Colic lymph node (tissue), 1 donor: ENCODE measurements around a stretch of chr3.

GRCh38 chr3:194594471-194595072, 38.6 kb downstream of the TMEM44 start:
- PRO-cap = no peak

DNA sequence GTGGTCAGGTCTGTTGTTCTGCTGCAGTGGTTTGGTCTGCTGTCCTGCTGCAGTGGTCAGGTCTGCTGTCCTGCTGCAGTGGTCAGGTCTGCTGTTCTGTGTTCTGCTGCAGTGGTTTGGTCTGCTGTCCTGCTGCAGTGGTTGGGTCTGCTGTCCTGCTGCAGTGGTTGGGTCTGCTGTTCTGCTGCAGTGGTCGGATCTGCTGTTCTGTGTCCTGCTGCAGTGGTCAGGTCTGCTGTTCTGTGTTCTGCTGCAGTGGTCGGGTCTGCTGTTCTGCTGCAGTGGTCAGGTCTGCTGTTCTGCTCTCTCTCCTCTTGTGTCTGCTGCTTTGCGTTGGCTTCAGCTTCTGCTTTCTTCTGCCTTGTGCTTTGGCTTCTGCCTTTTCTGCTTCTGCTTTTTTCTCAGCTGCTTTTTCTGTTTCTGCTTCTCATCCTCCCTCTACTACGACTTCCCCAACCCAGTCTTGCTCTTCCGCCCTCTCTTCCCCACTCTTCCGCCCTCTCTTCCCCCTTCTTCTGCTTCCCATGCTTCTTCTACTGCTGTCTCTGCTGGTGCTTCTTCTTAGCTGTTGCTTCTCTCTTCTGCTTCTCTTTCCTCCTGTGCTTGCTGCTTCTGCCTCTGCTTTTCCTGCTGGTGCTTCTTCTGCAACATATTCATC, 50.7 kb downstream of the FAM43A start:
- PRO-cap = no peak

- PRO-cap = no peak
Measured at GRCh38 chr3:195100943-195101588, 169.9 kb downstream of the XXYLT1 start.

- PRO-cap = unidirectional peak, minus-strand start at chr3:195106483
Measured at GRCh38 chr3:195106236-195106721, 164.7 kb downstream of the XXYLT1 start.

DNA sequence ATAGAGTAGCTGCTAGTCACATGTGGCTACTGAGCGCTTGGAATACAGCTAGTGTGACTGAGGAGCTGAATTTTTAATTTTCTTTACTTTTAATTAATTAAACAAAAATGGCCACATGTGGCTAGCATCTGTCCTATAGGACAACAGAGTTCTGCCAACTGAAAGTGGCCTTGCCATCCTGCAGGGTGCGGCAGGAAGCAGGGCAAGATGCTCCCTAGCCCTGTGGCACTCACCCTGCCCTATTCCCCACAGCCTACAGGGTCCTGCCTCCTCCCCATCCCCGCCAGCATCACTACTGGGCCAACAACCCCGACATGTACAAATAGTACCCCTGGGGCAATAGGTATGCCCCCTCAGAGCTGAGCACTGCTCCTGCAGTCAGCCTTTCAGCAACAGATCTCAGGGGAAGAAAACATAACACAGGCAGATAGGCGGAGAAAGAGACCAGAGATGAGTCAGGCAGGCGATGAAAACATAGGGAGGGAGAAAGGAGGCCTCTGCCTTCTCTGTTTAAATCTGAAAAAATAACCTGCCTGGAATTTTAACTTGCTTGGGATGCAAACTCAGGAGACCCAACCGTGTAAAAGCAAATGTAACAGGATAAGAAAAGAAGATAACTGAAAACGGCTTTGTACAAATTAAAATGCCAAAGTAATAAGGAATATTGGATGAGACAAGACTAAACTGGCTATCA, 74.7 kb downstream of the XXYLT1 start:
- PRO-cap = no peak

- PRO-cap = unidirectional peak, minus-strand start at chr3:195209896
Measured at GRCh38 chr3:195209451-195210671, 61.1 kb downstream of the XXYLT1 start.

DNA sequence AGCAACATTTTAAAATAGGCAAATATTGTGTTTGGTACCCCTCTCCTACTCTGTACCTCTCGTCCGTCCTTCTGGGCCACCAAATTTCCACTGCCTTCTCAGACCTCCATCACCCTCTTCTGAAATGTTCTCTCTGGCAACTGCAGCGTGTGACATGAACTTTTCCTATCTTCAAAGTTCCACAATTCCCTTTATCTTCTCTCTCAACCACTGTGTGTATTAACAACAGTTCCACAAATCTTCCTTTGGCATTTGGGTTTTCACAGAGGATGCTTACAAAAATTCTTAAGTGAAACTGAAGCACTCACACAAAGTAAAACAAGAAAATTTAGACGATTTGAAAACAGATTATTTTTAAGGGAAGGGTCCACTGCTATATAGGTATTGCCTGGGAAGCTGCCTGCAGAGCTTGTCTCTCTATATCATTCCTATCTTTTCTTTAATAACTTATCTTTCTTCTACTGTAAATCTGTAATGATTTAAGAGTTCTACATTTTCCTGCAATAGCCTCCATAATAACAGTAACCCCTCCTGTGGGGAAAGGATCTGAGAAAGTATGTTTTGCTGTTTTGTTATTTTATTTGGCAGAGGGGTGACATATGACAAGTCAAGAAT, 15.6 kb upstream of the XXYLT1 start:
- PRO-cap = no peak

DNA sequence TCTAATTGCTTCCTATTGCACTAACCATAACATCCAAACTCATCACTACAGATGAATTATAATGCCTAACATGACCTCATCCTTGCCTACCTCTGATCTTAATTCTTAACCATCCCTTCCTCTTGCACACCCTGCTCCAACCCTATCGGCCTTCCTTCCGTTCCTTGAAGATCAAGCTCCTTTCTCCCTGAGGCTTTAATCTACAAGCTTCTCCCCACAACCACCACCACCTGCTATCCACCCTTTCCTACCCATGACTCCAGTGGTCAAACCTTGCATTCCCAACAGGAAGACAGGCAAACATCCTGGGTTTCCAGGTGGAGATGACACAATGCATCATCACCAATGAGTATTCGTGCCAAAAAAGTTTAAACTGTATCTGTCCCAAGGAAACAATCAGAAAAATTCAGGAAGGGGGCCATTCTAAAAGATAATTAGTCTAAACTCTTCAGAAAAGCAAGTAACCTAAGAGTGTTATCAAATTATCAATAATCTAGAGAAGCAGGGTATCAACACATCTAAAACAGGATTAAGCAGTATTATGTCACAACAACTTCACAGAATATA, 16.7 kb downstream of the ACAP2 start:
- PRO-cap = no peak

DNA sequence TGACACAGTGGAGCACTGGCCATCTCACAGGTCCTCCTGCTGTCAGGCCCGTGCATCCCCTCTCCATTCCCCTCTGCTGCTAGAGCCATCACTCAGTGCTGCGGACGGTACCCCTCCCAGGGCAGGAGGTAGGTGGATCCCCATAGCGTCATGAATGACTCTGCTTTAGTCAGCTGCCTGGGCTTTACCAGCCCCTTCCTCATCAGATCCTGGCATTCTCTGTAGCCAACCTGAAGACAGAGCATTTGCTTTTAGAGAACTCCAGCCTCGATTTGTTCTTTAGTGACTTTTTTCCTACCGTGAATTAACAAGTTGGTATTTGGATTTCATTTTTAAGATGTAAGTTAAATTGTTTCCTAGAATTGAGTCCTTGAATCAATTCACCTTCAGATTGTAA, 12.1 kb upstream of the PPP1R2 start:
- PRO-cap = bidirectional peak, plus-strand start at position 215 of the sequence, minus-strand start at position 130 of the sequence

GRCh38 chr3:195558586-195559021, 15.5 kb upstream of the PPP1R2 start:
- PRO-cap = no peak

DNA sequence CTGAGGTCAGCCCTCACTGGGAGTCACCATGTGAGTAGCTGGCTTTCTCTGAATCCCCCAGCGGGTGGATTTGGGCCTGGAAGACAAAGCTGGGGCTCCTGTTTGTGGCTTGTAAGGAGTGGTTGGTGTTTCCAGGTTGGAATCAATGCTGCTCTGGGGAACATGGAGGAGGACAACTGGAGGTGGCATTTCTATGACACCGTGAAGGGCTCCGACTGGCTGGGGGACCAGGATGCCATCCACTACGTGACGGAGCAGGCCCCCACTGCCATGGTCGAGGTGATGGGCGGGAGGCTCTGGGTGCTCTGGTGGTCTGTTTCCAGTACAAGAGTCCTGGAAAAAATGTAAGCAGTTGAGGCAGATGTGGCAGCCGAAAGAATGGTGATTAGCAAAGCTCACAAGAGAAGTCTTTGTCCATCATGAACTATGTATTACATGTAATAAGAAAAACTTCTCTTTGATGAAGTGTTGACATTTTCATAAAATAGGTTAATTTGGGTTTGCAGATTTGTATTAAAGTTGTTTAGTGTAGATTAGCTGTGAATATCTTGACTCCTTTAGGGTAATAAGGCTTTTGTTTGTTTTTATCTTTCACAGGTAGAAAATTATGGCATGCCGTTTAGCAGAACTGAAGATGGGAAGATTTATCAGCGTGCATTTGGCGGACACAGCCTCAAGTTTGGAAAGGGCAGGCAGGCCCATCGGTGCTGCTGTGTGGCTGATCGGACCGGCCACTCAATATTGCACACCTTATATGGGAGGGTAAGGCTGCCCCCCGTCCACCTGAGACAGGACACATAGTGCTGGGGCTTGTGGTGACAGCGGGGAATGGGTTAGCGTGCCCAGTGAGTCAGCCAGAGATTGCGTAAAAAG, 57.1 kb upstream of the MUC20 start:
- PRO-cap = no peak

DNA sequence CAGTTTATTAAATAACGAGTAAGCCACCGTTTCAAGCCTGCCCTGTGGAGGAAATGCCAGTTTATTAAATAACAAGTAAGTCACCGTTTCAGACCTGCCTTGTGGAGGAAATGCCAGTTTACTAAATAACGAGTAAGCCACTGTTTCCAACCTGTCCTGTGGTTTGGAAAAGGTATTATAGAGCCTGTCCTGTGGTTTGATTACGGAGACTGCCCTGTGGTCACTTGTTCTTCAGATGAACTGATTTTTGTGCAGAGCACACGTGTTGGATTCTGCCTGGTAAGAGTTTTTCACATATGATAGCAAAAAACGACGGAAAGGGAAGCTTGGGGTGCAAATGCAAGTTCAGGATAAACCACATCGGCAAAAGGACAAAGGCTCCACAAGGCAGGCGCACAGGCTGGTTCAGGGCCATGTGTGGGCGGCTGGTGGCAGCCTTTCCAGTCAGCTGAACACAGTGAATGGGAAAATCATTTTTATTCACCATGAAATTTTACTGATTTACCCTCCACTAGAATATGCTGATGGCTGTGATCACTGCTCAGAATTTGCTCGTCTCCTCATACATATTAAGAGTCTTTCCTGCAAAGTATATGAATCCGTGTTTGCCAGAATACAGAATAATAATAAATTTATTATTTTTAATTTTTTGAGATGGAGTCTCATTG, 38.5 kb upstream of the MUC20 start:
- PRO-cap = no peak

- PRO-cap = no peak
Measured at GRCh38 chr3:195696385-195697145, 24.2 kb upstream of the MUC20 start.

GRCh38 chr3:195867329-195868537, 40.6 kb downstream of the TNK2 start:
- PRO-cap = no peak

GRCh38 chr3:195874034-195874407, 34.3 kb downstream of the TNK2 start:
- PRO-cap = no peak

DNA sequence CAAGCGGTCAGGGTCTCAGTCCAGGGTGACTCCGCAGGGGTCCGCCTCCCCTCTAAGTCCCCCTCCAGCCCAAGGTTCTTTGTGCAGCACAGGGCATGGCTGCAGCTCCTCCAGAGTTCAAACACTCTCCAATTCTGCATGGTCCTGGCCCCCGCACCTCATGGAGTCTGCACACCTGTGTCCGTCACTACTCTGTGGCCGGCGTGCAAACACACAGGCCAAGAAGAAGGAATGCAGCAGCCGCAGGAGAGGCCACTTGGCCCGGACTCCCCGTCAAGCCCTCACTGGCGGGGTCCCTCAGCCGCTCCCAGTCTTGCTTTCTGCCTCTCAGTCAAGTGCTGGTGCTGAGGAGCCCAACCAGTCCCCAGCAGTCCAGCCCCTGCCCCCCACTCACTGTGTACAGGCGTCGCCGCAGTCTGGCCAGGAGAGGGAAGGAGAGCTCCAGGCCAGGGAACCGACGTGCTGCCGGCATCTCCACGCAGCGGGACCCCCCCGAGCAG, 16.3 kb downstream of the TNK2 start:
- PRO-cap = no peak

GRCh38 chr3:195892517-195893404, 15.6 kb downstream of the TNK2 start:
- PRO-cap = bidirectional peak, plus-strand start at chr3:195893015, minus-strand start at chr3:195892725

DNA sequence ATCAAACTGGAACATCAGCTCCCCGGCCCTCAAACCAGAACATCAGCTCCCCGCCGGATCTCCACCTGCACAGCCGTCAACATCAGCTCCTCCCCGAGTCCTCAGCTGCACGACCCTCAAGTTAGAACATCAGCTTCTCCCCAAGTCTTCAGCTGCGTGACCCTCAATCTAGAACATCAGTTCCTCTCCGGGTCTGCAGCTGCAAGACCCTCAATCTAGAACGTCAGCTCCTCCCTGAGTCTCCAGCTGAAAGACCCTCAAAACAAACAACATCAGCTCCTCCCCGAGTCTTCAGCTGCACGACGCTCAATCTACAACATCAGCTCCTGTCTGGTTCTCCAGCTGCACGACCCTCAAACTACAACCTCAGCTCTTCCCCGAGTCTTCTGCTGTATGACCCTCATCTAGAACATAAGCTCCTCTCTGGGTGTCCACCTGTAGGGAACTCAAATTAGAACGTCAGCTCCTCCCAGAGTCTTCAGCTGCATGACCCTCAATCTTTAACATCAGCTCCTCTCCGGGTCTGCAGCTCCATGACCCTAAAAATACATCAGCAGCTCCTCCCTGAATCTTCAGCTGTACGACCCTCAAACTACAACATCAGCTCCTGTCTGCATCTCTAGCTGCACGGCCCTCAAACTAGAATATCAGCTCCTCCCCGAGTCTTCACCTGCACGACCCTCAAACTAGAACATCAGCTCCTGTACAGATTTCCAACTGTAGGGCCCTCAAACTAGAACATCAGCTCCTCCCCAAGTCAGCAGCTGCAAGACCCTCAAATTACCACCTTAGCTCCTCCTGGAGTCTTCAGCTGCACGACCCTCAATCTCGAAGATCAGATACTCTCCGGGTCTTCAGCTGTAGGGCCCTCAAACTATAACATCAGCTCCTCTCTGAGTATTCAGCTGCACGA, 33.6 kb upstream of the TNK2 start:
- PRO-cap = no peak

DNA sequence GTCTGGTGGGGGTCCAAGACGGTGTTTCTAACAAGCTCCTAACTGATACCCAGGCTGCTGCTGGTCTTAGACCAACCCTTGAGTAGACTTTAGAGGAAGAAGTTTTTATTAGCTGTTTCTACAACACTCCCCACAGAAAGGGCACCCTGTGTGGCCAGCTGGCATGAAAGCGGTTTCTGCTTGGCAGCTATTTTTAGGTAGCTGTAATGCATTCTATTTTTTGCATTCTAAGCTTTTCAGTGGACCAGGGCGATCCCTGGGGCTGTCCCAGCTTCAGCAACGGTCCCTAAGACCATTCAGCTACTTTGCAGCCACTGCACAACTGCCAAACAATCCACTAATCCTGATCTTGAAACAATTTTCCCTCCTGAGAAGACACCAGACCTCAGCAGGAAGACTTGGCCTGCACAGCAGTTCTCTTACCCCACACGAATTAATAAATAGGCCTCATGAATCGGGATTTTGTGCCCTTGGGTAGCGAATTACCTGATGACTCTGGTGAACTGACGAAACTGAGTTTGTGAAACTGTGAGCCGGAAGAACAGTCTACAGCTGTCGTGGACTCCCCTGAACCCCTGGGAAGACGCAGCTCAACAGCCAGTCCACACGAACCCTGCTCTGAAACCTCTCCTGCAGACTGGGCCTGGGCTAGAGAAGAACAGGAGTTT, 14.6 kb upstream of the TFRC start:
- PRO-cap = no peak

DNA sequence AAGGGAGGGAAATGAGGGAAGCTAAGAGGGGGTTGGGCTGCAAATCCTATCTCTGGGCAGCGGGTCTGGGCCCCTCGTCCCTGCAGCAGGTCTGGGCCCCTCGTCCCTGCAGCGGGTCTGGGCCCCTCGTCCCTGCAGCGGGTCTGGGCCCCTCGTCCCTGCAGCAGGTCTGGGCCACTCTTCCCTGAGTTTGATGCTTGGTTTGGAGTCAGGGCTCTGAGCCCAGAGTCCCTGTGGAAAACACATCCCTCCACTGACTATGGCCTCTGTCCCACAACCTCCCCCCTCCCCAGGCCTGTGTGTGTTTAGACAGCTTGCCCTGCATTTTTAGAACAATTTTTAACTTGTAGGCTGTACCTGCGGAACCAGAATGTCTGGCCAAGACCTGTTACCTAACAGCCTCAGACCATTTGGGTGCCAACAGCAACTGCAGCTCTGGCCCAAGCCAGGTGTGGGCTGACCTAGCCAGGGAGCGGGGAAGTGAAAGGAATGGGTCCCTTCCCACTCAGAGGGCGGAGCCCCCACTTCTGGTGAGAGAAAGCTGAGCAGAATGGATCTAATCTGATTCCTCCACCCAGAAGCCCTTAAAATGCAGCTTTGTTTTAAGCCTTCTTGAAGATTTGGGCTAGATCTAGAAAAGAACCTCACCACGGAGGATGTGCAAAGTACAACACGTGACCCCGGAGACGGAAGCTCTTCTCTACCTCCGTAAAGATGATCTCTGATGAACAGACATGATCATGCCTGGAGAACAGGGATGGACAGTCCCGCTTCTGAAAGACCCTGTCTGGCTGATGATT, 60.4 kb upstream of the TFRC start:
- PRO-cap = no peak